Fallopian tube (tissue), 1 donor: Measurements from ENCODE around the gene ZNF438.

- PRO-cap: no peak
Observed at GRCh38 chr10:30454232-30455518, 20.7 kb downstream of the MAP3K8 start.

DNA sequence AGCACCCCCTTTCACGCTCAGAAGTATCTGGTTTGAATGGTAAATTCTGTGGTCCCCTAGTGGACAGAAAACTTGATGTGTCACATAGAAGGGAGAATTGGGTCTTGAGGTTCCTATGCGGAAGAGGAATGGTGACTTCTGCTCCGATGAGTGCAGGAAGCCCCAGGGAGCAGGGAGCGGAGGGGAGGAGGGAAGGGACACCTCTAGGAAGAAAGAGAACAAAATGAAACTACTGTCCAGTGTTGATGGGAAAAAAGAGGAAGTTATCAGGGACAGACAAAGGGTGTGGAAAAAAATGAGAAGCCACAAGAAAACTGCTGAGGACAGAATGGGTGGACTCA lies 59.9 kb downstream of the MAP3K8 start:
- PRO-cap: no peak

GRCh38 chr10:30611824-30612374 lies 17.7 kb downstream of the LYZL2 start:
- PRO-cap: no peak

DNA sequence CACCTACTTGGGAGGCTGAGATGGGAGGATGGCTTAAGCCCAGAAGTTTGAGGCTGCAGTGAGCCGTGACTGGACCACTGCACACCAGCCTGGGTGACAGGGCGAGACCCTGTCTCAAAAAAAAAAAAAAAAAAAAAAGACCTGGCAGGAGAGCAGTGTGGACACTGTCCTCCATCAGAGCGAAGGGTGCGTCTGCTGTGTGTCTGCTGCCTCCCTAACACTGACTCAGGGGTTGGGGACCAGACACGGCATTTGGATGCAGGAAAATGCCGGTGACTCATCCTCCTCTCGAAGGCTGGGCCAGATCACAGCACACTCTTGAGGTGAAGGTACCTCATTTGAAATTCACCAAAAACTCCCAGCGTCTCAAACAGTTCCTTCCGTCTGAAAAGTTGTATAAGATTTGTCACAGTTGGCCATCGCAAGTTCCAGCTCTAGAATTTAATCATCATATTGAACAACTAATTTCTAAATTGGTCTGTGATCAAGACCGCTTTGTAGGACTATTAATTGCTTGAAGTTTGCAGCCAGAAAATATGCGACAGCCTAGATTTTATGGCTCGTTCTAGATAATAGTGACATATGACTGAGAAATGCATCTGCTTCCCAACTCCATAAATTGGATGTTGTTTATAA lies 118.1 kb upstream of the LYZL2 start:
- PRO-cap: no peak

GRCh38 chr10:30784754-30785608 lies 155.4 kb upstream of the LYZL2 start:
- PRO-cap: bidirectional peak, plus-strand start at chr10:30784903, minus-strand start at chr10:30784670; unidirectional peak, minus-strand start at chr10:30785063; bidirectional peak, plus-strand start at chr10:30785461, minus-strand start at chr10:30785362

- PRO-cap: no peak
Observed at GRCh38 chr10:30813685-30814476, 184.3 kb upstream of the LYZL2 start.

DNA sequence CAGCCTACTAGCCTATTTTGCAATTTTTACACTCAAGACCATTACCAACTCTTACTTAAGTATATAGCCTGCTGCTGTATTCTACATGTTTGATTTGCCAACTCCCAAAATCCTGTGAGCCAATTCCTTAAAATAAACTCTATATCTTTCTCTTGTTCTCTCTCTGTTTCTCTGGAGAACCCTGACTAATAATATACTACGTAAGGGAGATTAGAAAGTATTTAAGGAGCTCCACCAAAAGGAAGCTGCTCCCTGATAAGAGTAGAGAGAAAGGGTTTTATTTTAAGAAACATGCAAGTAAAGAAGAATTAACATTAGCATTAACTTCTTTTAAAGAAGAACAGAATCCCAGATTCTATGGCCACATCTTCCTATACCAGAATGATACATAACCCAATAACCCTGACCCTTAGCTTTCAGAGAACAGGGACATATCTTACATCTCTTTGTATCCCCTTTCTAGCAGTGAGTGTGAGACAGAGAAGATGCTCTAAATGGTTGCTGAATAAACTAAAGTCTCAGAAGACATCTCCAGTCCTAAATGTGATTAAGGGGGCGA lies 42.5 kb downstream of the ZNF438 start:
- PRO-cap: no peak

DNA sequence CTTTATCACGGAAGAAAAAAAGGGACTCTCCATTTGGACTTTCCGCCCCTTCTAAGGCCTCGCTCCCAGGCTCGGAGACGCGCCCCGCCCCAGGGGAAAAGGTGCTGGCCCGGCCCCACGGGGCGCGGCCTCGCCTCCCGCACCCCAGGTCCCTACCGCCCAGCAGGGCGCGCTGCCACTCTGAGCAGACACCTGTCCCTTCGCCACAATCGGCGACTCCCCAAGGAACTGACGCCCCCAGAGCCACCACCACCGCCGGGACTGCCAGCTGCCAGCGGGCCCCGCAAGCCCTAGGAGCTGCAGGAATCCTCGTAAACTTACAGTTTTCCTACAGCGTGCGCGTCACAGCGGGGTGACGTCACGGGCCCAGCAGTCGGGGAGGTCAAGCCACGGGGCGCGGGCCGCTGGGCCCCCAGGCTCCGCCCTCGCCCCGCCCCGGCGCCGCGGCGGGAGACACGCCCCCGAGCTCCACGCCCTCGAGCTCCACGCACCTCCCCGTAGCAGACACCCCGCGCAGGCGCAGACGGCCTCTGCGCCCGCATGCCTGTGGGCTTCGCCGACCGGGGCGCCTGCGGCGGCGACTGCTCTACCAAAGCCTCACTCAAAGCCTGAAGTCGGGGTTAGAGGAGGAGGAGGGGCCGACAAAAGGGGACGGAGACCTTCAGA lies at the start of gene ZNF438:
Gene ZNF438, minus strand, starts transcription at position 354 of the 666 bp plus-strand sequence.
- PRO-cap: bidirectional peak, plus-strand start at position 206 of the sequence, minus-strand start at position 53 of the sequence; bidirectional peak, plus-strand start at position 541 of the sequence, minus-strand start at position 319 of the sequence

GRCh38 chr10:31322596-31323049 lies 3.6 kb downstream of the ZEB1 start:
- PRO-cap: no peak

DNA sequence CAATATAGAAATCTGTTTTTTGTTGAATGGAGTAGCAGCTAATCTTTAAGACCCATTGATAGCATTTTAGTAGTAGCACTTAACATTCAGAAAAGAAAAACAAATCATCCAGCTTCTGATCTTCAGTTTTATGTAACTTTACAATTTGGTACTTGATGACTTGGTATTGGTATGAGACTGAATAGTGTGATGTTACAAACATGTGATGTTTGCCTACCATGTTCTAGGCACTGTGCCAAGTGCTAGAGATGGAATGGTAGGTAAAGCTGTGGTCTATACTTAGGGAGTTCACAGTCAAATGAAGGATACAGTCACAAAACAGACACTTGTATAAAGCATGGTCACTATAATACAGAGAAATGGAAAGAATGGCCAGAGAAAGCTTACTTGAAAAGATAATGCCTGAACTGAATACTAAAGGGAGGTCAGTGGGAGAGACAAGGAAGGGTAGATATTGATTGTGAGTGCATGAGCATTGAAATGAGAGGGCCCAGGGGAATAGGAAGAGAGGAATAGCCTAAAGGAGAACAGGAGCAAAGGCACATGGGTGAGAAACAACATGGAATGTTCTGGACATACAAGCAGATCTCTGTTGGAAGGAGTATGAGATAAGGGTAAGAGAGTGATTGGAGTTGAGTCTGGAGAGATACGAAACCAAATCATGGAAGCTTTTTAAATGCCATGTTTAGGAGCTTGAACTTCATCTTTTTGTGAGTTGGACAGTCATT lies 21.5 kb downstream of the ZEB1 start:
- PRO-cap: no peak

DNA sequence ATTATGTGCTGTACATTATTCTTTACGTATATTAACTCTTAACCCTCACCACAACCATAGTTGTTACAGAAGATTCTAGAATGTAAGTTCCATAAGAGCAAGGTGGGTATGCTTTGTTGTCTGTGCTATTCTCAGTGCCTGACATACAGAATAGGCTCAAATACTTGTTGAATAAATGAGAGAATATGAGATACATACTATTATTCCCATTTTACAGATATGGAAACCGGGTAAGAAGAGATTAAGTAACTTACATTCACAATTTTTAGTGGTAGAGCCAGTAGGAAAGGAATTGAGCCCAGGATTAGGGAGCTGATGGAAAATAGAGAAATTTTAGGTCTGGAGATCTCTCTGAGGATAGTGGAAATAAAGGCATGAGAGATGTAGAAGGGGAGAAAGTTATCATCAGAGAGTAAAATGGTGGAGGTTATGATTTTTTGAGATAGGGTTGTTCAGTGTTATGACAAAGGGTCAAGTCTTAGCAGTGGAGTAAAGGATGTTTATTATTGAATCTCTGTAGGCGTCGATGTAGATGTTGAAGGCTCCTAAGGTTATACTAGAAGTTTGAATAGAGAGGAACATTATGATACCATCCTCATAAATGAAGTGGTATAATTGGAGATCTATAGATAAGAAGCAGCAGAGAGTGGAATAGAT lies 23.1 kb downstream of the ZEB1 start:
- PRO-cap: no peak

- PRO-cap: no peak
Observed at GRCh38 chr10:31700061-31700684, 228.5 kb downstream of the ARHGAP12 start.

- PRO-cap: no peak
Observed at GRCh38 chr10:31757434-31758155, 171.0 kb downstream of the ARHGAP12 start.

GRCh38 chr10:31774902-31775557 lies 153.6 kb downstream of the ARHGAP12 start:
- PRO-cap: no peak

GRCh38 chr10:31803955-31804224 lies 124.7 kb downstream of the ARHGAP12 start:
- PRO-cap: no peak

GRCh38 chr10:31822737-31822975 lies 106.0 kb downstream of the ARHGAP12 start:
- PRO-cap: no peak

DNA sequence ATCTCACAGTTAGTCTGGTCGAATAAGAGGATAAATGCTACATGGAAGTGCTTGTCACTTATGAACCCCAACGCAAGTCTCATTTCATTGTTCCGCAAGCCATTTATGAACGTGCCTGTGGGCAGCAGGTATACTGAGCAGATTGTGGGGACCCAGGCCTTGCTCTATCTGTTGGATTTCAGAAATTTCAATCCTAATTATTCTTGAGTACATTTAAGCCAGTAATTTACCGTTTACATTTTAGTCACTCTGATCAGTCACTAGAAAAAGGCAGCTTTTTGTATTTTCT lies 80.7 kb downstream of the EPC1 start:
- PRO-cap: no peak

DNA sequence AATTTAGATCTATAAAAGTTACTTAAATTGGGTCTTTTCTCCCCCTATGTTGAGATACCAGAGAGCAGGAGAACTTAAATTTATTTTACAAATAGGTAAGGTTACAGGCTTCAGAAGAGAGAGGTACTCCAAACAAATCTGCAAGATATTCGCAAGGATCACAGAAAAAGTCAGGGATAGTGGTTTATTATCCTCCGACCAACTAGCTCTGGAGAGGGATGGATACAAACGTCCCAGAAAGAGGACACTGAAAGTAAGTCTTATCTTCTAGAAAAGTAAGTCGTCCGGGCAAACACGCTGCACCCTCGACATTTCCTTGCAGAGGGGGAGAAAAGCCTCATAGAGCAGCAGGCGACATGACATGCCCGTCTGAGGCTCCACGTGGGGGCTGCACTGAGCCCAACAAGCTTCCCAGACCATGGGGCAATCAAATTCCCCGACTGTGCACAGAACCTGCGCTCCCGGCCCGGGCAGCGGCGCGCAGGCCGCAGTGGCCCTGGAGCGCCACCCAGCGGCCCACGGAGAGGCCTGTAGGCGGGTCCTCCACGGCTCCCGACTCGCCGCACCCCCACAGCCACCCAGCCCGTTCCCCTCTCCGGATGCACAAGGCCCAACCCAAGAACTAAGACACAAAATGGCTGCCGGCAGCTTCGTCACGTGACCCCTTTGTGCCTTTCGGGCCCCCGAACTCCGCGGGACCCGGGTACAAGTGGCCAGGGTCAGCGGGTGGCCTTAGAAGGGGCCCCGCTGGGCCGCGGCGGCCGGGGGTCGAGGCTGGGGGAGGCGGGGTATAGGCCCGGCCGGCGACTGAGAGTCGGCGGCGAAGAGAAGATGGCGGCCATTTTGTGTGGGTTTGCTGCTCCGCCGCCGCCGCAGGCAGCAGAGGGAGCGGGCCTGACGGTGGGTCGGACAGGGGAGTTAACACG lies 861 bp downstream of the EPC1 start:
- PRO-cap: bidirectional peak, plus-strand start at position 571 of the sequence, minus-strand start at position 598 of the sequence; bidirectional peak, plus-strand start at position 882 of the sequence, minus-strand start at position 842 of the sequence

GRCh38 chr10:32364287-32364877 lies 17.4 kb upstream of the EPC1 start:
- PRO-cap: no peak

DNA sequence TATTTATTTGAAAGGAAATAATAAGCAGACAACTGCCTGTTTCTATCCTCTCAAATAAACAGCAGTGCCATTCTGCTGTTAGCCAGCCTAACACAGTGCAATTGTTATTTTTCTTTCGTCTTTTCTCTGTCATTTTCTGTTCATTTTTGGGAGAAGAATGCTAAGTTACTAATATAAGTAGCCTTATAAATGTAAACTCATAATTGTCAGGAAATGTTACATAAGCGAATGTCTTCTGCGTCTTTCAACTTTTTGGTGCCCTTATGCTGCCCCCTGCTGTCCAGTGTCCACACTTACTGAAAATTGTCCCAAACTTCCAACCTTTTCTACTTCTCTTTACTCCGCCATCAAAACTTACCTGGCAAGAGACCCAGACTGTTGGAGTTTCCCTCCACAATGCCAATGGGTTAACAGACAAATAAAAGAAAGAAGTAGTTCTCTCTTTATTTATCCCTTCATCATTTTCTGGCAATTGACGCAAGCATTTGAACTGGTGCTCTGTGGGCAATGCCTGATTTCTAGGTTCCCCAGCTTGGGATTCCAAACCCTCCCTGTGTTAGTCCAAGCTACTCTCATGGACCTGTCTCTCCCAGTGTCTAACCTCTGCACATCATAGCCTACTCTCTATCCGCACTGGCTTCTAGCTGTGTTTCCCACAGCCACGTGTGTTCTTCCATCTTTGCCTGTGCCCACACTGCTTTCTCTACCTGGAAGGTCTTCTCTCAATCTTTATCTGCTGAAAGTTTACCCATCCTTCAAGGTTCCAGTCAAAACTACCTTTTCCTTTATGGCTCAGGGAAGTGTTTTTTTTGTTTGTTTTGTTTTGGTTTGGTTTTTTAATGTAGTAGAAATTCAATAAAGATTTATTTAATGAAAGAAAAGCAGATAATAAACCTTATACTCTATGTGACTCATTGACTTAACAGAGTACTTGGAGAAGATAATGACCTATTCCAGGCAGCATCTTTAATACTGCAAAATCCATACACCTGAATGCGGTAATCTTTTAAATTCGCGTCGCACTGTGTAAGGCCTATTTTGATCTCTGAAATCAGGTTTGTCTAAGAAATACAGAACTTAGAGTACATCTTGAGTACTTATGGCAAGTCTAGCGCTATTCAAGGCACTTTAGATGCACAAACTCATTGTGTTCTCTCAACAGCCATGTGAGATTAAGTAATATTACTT lies 21.2 kb upstream of the EPC1 start:
- PRO-cap: no peak